Mesothelial cell of epicardium (in vitro differentiated cells): Measurements from ENCODE around the genes GPR12, RPL21 and CDX2.

DNA sequence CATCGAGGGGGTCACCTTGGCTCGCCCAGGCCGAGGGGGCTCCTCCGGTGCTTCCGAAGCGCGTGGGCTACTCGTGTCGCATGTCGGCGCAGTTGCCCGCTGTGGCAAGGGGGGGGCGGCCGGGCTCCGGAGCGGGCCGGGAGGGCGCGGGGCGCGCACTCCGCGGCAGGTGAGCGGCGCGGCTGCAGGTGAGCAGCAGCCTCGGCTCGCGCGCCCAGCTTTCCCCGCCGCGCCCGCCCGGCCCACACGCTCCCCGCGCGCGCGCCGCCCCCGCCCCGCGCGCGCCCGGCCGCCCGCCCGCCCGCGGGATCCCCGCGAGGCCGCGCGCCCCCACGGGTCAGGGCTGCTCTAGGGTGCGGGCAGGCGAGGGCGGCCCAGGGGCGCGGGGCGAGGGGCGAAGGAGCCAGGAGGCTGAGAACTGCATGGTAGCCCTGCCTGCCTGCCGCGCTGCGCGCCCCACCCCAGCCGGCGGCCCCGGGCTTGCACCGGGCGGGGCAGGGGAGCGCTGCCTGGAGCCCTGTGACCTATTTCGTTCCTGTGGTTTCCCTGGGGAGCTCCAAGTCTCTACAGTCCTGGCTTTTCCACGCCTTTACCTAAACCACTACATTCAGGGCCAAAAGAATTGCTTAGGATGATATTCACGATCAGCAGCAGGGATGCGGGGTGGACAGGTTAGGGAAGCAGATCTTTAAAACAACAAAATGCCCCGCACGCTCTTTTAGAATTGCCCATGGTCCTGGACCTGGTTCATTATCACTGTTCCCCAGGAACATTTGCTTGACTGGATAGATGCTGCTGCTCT lies at the start of gene GPR12:
GPR12 (minus strand) TSS at position 223 of the 802 bp plus-strand sequence.
- PRO-cap, result no peak

- PRO-cap, result no peak
Measured at GRCh38 chr13:26978466-26979106, 193.0 kb downstream of the USP12 start.

- PRO-cap, result no peak
Measured at GRCh38 chr13:27212623-27212826, 38.8 kb upstream of the RPL21 start.

GRCh38 chr13:27251154-27252073 lies at the start of gene RPL21:
Gene RPL21, plus strand, starts transcription at chr13:27251558.
- PRO-cap, result bidirectional peak, plus-strand start at chr13:27251558, minus-strand start at chr13:27251237

- PRO-cap, result no peak
Measured at GRCh38 chr13:27403790-27404515, 20.5 kb upstream of the GTF3A start.

GRCh38 chr13:27430133-27430872 lies 5.9 kb downstream of the GTF3A start:
- PRO-cap, result no peak

GRCh38 chr13:27456397-27456623 lies 5.9 kb upstream of the MTIF3 start:
- PRO-cap, result no peak

- PRO-cap, result no peak
Measured at GRCh38 chr13:27549169-27549658, 71.1 kb downstream of the LNX2 start.

- PRO-cap, result no peak
Measured at GRCh38 chr13:27599748-27600410, 20.4 kb downstream of the LNX2 start.

DNA sequence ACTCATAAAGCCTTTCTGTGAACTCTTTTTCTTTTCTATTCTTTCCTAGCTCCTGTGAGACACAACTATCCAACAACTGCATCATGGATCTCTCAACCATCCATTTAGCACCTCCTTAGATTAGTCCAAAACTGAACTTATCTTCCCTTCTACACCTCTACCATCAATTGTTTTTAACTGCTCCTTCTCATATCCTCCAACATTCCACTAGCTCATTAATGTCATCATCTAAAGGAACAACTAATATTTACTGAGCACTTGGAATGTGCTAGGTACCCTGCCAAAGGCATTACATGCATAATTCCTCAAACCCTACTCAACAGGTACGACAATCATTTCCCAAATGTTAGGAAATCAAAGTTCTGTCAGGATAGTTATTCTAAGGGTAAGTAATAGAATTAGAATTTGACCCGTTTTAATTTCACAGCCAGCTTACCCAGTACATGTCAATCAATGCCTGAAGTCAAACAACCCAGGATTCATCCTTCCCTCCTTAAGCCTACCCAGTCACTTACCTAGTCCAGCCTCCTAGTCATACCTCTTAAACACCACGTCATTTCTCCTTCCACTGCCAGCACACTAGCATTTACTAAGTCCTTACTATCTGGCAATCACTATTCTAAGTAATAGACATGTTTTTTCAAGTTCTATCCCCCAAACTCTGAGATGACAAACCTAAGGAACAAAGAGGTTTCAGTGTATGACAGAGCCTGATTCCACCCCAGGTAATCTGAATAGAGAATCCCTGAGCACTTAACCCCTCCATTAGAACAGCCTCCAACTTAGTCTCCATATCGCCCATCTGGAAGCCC lies 2.4 kb downstream of the LNX2 start:
- PRO-cap, result no peak

- PRO-cap, result no peak
Measured at GRCh38 chr13:27621993-27622615, 412 bp downstream of the POLR1D start.

GRCh38 chr13:27747527-27747726 lies 44.9 kb upstream of the GSX1 start:
- PRO-cap, result no peak

- PRO-cap, result no peak
Measured at GRCh38 chr13:27868784-27869137, 51.0 kb upstream of the PDX1 start.

DNA sequence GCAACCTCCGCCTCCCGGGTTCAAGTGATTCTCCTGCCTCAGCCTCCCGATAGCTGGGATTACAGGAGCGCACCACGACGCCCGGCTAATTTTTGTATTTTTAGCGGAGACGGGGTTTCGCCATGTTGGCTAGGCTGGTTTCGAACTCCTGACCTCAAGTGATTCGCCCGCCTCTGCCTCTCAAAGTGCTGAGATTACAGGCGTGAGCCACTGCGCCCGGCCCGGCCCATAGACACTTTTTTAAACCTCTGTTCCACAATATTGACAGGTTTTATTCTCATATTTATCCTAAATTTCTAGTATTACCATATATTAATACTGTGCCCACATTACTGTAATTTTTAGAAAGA lies 9.3 kb downstream of the CDX2 start:
- PRO-cap, result no peak

GRCh38 chr13:27969083-27970038 lies at the start of gene CDX2:
Gene CDX2, minus strand, starts transcription at chr13:27969315.
- PRO-cap, result no peak

GRCh38 chr13:28022874-28023313 lies 34.4 kb upstream of the URAD start:
- PRO-cap, result no peak

GRCh38 chr13:28215158-28216168 lies 77.1 kb downstream of the PAN3 start:
- PRO-cap, result no peak

DNA sequence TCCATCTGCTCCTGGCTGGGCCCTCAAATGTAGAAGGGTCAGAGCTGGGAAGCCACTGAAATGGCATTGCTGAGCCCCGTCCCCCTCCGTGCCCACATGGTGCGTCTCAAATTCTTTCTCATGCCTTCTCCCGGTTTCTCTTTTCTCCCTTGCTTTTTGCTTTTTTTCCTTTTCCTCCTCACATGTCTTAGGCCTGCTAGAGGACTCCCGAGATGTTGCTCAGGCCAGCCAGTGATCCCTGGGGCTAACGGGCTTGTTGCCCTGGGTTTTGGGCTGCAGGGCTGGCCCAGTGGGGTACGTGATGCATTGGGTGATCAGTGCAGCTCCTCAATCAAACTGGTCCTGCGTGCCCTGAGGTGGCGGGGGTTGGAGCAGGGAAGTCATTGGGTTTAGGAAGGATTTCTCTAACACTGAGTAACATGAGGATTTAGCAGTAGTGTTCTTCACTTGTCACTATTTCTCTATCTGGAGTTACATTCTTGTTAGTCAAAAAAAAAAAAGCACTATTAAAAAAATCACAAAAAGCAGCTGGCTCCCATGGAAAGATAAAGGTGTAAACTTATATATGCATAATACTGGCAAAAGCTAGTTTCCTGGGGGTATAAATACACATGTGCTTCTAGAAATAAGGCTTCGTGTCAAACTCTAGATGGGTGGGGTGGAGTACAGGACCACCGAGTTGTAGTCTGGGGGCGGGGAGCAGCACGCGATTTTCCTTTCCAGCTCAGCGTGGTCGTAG lies 164.3 kb downstream of the PAN3 start:
- PRO-cap, result no peak

DNA sequence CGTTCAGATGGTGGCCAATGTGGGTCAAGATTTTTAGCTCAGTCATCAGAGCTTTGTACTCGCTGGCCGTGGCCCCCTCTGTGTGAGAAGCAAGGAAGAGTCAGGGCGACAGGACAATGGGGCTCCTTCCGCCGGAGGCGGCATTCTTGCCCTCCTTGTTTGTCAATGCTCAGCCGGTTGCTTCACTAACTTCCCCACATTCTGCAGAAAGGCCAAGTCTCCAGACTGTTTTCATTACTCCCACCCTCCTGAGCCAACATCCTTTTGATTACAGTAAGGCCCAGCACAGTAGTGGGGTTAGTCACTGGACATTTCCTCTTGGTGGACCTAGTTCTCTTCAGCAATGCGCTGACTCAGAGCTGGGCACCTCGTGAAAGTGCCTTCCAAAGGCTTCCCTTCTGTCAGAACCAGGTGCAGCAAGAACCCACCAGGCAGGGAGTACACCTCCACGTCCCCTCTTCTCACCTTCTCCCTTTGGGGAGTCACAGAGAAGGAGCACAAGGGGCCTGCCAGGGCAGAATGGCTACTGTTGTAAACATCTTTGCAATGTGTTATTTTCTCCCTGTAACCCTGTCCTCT lies 165.2 kb downstream of the FLT1 start:
- PRO-cap, result no peak

DNA sequence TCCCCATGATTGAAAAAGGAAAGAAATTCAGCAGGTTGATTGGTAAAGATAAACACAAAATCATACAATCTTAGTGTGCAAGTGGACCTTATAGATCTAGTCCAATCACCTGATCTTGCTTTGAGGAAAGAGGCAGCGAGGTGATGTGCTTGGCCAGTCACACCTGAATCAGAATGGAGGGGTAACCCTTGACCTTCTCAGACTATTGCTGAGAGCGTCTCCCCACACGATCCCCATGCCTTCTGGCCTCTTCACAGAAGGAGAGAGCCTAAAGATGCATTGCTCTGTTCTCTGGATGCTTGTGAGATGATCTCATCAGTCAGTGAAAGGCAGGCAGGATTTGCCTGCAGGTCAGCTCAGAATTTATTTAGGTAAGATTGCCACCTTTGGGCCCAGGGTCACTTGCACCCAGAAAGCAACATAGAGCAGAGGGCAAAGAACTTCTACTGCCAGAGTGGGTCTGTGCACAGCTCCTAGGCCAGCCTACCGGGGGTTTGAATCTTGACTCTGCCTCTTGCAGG lies 8.2 kb upstream of the FLT1 start:
- PRO-cap, result no peak